ENCODE data around the genes SRSF7 and EML4.

DNA sequence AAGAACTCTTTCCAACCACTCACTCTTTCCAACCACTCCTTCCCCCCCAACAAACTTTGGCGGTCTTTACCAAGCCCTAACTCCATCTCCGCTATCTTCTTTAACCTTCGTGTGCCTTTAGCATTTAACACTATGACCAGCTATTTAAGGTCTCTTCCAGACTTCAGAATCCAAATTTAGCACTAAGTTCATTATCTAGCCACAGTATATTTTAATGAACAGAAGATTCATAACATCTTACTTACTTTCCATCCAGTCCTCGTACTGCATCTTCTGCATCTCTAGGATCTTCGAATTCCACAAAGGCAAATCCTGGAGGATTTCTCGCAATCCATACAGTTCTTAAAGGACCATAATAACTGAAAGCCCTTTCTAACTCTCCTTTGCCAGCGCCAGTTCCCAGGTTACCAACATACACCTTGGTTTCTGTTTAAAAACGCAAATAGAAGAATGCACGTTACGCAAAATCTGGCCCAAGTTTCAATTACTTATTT lies 1.3 kb downstream of the SRSF7 start:
- PRO-cap: no peak
- RAMPAGE, long total RNA: no peak

- PRO-cap: bidirectional peak, plus-strand start at chr2:38750908, minus-strand start at chr2:38750851; bidirectional peak, plus-strand start at chr2:38751623, minus-strand start at chr2:38751359
- RAMPAGE, long total RNA: start-site peak on the minus strand at chr2:38751324-38751364, 27 and 124 reads in 2 replicates
These were observed at the start of gene SRSF7 for GRCh38 chr2:38750797-38751534. Gene SRSF7 (minus strand): TSS chr2:38751361.

GRCh38 chr2:38995125-38995608 lies 105.5 kb downstream of the ARHGEF33 start:
- PRO-cap: no peak
- RAMPAGE, long total RNA: no peak

- PRO-cap: no peak
- RAMPAGE, long total RNA: no peak
These were observed 107.4 kb downstream of the SOS1 start for GRCh38 chr2:39013203-39014064.

DNA sequence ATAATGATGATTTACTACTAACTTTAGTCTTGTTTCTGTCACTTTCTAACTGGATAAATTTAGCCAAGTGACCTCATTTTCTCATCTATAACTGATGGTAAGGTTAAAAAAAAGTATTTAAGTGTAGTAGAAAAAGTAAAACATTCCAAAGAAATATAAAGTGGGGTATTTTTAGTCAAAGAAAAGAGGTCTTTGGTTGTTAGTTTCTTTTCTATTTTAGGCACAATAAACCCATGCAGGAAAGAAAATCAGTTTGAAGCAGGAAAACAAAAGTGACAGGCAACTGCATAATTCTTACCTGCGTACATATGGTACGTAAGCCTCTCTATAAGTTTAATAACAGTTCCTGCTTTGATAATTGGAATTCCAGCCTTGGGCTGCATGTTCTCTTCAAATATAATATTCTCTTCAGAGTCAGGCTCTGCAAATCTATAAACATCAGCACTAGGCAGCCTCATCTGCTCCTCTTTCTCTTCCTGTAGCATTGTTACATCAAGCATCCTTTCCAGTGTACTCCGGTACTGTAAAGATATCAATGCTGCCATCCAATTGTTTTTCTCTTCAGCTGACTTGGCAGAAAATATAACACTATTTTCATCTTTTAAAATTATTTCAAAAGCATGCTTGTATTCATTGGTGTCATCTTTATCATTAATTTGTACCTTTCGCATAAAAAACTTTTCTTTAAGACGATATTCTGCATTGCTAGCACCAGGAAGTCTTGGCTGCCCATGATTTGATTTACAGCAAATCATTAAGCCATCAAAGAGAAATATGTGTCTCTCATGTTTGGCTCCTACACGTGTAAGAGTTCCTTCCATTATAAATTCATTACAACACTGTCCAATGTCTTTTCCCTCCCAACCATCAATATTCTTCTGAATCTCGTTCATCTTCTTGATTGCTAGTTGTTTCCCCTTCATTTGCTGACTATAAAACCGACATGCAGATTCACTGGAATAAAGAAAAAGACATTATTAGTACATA lies 98.3 kb downstream of the SOS1 start:
- PRO-cap: no peak
- RAMPAGE, long total RNA: no peak

GRCh38 chr2:39250051-39250913 lies 129.4 kb upstream of the SOS1 start:
- PRO-cap: no peak
- RAMPAGE, long total RNA: no peak

DNA sequence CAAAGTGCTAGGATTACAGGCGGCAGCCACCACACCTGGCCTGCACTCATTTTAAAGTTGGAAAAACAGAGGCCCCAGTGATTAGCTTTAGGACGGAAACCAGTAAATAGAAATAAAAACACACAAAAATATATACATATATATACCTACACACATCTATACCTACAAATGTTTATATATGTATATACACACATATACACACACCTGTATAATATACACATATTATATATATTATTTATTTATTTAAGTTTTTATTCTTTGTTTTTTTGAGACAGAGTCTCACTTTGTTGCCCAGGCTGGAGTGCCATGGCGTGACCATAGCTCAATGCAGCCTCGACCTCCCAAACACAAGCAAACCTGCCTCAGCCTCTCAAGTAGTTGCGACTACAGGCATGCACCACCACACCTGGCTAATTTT lies 45.4 kb upstream of the MAP4K3 start:
- PRO-cap: no peak
- RAMPAGE, long total RNA: no peak

DNA sequence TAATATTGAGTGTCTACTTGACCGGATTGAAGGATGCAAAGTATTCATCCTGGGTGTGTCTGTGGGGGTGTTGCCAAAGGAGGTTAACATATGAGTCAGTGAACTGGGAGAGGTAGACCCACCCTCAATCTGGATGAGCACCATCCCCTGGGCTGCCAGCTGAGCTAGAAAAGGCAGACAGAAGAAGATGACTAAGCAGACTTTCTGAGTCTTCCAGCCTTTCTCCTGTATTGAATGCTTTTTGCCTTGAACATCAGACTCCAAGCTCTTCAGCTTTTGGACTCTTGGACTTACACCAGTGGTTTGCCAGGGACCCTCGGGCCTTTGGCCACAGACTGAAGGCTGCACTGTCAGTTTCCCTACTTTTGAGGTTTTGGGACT lies 265.1 kb upstream of the SLC8A1 start:
- PRO-cap: no peak
- RAMPAGE, long total RNA: no peak

DNA sequence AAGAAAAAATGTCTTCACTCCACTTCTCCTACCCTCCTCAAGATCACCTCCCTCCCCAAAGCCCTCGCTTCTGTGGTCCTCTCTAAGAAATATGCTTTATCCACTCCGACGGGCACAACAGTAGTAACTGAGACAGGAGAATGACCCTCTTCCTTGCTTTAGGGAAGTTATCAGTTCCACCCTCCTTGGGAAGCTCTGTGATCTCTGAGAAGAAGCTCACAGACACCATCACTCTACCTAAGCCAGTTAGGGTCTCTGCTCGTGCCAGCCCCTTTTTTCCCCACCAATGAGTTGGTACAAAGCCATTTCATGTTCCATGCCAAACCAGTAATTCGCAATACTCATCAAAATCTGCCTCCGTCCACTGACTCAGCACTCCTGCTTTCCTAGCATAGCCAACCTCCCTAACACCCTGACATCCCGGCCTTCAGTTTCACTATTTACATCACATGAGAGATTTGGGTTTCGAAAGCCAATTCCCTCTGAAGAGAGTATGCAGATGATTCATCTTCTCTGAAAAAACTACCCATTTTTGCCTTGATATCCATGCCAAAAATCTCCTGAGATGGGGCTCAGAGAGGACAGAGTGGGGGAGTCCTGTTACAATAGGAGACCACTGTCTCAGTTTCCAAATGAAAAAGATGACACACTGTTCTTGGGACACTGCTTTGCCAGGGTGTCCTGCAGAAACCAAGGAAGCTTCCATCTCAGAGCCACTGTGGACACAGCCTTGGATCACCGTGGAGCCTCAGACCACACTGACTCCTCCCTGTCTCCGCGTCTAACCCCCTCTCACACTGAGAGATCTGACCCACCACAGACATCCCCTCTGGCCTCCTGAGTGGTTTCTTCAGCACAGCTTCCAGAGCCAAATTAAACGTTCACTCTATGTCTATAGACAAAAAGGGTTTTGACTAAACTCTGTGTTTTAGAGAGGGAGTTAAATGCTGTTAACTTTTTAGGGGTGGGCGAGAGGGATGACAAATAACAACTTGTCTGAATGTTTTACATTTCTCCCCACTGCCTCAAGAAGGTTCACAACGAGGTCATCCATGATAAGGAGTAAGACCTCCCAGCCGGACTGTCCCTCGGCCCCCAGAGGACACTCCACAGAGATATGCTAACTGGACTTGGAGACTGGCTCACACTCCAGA lies 113.7 kb upstream of the PKDCC start:
- PRO-cap: no peak
- RAMPAGE, long total RNA: no peak

GRCh38 chr2:42048495-42049462 lies 958 bp downstream of the PKDCC start:
- PRO-cap: bidirectional peak, plus-strand start at chr2:42048680, minus-strand start at chr2:42048678; unidirectional peak, minus-strand start at chr2:42048834; unidirectional peak, minus-strand start at chr2:42048925
- RAMPAGE, long total RNA: no peak

GRCh38 chr2:42060649-42060955 lies 12.8 kb downstream of the PKDCC start:
- PRO-cap: no peak
- RAMPAGE, long total RNA: no peak

DNA sequence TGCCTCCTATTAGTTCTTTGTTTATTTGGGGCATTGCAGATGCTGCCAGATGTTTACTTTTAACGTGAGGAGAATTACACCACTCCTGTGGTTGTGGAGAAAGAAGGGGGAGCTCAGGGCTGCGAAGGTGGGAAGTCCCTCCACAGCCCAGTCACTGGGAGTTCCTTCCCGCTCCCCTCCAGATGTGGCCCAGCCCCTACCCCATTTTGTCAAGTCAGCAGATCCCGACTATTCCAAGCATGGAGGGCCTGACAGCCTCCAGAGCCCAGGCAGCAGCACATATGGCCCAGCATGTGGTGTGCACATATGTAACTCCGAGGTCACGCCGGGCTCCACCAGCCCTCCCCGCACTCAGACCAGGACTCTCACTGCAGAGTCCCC lies 20.9 kb downstream of the PKDCC start:
- PRO-cap: no peak
- RAMPAGE, long total RNA: no peak

DNA sequence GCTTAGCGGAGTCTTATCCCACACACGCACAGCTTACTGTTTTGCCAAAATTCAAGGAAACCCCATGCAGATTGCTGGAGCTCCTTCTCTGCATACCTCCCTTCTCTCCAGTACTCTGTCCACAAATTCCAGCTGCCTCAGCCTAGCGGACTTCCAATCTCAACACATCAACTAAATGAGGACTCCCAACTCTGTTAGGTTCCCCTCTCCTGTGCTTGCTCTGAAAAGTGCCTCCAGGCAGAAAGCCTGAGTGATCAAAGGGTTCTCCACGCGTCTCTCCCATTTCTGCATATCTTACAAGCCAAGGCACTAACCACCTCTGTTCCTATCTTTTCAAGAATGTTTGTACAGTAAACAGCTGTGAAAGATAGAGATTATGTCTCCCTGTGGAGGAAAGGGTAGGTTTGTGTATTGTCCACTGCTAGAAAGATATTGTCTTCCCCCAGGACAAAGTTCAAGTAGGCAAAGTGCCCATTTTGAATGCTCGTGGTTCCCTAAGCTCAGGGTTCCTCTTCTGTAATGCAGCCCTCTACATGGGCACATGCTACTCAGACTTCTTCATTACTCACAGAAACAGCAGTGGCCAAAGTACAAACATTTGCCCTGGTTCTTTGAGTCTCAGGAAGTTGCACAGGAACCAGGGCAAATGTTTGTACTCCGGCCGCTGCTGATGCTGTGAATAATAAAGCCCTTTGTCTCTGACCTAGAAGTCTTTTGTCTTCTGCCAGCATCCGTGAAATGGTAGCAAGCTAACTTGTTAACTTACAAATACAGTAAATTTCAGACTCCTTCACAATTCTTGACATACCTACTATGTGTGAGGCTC lies 44.4 kb downstream of the PKDCC start:
- PRO-cap: no peak
- RAMPAGE, long total RNA: no peak

GRCh38 chr2:42106002-42106389 lies 58.2 kb downstream of the PKDCC start:
- PRO-cap: no peak
- RAMPAGE, long total RNA: no peak

DNA sequence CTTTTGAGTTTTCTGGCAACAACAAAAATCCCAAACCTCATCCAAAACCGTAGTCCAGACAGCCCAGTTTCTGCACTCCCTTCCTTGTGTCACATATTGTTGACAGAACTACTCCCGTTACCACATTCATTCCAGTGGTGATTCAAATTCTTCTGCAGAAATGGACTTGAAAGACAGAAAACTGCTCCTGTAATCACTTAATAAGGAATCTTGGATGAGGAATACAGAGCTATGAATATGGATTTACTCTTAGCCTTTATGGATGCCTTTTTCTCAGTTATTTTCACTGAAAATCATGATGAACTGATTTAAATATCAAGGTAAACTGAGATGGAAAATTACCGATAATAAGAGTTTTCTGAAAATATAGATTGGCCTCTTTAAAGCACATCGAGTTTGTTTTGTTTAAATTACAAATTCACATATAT lies 52.2 kb upstream of the EML4 start:
- PRO-cap: no peak
- RAMPAGE, long total RNA: no peak

- PRO-cap: bidirectional peak, plus-strand start at chr2:42169275, minus-strand start at chr2:42169122; bidirectional peak, plus-strand start at chr2:42169378, minus-strand start at chr2:42169564; bidirectional peak, plus-strand start at chr2:42169868, minus-strand start at chr2:42169800
- RAMPAGE, long total RNA: no peak
These were observed at the start of gene EML4 for GRCh38 chr2:42168934-42169958. Gene EML4 (plus strand): TSS chr2:42169353.

GRCh38 chr2:42177365-42177829 lies 8.2 kb downstream of the EML4 start:
- PRO-cap: no peak
- RAMPAGE, long total RNA: no peak

GRCh38 chr2:42725700-42725921 lies 38.3 kb downstream of the OXER1 start:
- PRO-cap: no peak
- RAMPAGE, long total RNA: no peak

GRCh38 chr2:42809764-42810345 lies 17.5 kb upstream of the HAAO start:
- PRO-cap: bidirectional peak, plus-strand start at chr2:42809961, minus-strand start at chr2:42809847; bidirectional peak, plus-strand start at chr2:42810236, minus-strand start at chr2:42810128
- RAMPAGE, long total RNA: no peak

DNA sequence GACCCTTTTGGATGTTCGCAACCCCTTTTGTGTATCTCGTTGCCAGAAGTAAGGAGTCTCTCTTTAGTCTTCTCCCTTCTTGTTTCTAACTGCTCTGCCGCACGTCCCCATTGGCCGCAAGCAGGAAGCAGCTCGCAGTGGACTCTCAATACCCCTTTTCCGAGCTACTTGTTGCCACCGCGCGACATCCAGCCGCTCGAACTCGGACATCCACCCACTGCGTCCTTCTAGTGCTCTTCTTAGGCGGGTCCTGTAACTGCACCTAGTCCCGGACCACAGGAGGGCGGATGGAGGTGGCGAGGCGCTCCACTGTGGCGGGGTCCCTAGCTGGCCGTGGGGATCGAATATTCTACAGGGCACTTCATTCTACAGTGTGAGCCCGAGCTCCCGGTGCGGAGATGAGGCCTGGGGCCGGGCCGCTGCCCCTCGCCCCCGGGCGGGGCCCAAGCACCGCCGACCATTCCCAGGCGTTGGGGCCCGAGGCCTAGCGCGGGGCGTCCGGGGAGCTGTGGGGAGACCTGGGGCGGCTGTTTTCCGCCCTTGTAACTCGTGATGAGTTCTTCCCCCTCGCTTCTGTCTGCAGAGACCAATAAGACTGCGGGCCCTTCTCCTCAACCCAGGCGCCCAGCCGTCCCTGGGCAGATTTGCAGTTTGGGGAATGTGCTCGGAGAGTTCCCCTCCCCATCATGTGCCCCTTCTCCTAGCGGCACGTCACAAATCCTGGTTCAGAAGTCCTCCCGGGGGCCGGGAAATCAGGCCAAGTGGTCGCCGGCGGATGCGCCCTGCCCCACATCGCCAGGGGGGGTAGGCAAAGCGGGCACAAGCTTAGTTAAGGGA lies 18.5 kb upstream of the HAAO start:
- PRO-cap: bidirectional peak, plus-strand start at position 167 of the sequence, minus-strand start at position 232 of the sequence; bidirectional peak, plus-strand start at position 364 of the sequence, minus-strand start at position 346 of the sequence; bidirectional peak, plus-strand start at position 641 of the sequence, minus-strand start at position 646 of the sequence; bidirectional peak, plus-strand start at position 728 of the sequence, minus-strand start at position 702 of the sequence
- RAMPAGE, long total RNA: no peak

Data from GM23338 (cell line).